ENCODE data around the gene RPAP3.

- RRBS: no CpG with 5 or more reads among the region's 2 CpGs
These were observed 40.9 kb upstream of the SLC38A2 start for GRCh38 chr12:46413382-46413985.

DNA sequence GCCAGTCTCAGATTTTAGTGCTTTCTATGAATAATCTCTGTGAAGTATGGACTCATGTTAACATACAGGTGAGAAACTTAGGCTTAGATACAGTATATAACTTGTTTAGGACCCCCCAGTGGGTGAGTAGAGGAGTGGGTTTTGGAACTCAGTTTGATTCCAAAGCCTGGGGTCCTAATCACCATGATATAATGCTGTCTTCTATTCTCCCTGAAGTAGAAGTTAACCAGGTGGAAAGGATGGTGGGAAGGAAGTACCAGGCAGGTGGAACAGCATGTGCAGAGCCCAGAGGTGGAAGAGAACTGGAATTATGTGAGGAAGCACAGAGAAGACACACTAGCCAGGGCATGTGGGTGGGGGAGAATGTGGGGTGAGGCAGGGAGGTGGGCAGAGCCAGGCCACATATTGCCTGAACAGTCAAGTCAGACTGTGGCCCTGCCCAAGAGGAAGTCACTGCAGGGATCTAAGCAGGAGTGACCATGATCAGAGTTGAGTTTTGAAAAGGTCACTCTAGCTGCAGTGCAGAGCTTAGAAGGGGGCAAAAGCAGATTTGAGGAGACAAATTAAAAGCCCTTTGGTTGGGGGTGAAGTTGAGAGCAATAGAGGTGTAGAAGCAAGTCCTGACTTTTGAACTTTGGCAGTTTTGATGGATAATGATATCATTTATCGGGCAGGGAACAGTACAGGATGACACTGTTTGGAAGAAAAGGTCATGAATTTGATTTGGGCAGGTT lies 114.0 kb upstream of the SLC38A2 start:
- RRBS: no CpG with 5 or more reads among the region's 1 CpG

GRCh38 chr12:46516158-46516959 lies 143.8 kb upstream of the SLC38A2 start:
- RRBS: no CpG with 5 or more reads among the region's 6 CpGs

- RRBS: no CpG with 5 or more reads among the region's 10 CpGs
These were observed 166.7 kb downstream of the SLC38A4 start for GRCh38 chr12:46658892-46659668.

DNA sequence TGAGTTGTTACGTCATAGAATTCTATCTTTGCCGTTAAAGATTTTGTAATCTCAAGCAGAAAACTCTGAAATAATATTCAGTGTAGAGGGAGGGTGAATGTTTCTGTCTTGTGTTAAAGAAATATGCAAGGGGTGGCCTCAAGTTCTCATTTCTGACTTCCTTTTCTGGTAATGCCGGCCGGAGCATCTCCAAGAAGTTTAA lies 165.1 kb downstream of the SLC38A4 start:
- RRBS: no CpG with 5 or more reads among the region's 4 CpGs

GRCh38 chr12:46702804-46703524 lies 122.8 kb downstream of the SLC38A4 start:
- RRBS: no CpG with 5 or more reads among the region's 9 CpGs

GRCh38 chr12:46806686-46807115 lies 19.1 kb downstream of the SLC38A4 start:
- RRBS: no CpG with 5 or more reads among the region's 6 CpGs

DNA sequence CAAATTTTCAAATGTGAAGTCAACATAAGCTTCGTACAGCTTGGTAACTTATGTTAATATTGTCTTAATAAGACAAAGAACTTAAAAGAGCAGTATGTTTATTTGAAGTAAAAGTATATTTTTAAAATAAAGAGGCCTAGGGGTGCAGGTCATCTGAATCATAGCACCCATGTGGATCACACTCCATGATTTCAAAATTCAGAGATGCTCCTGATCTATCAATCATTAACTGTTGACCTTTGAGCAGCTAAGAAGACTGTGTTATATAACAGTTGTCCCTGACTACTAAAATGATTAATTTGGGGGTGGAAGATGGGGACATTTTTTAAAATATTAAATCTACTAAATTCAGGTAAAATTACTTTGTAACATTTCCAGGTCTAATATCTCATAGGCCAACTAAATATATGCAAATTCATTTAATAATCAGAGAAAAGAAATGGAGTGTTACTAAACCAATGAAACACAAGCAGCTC lies 120.8 kb upstream of the PCED1B start:
- RRBS: no CpG with 5 or more reads among the region's 1 CpG

DNA sequence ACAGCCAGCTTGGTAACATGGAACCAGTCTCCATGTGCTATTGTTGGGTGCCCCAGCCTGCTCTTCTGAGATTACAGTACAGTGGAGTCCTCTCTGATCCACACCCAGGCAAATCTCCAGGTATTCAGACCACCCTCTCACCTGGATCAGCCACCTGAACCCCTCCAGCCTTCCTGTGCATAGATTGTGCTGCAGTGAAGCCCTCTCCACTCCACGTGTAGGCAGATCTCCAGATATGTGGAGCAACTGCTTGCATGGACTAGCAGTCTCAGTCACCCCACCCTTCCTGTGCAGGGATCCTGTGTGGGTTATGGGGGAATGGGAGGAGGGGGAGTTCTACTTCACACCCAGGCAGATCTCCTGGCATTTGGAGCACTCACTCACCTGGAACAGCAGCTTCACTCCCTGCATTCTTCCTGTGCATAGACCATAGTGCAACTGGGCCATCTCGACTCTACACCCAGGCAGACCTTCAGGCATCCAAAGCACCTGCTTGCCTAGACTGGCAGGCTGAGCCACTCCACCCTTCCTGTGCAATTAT lies 96.1 kb upstream of the PCED1B start:
- RRBS: no CpG with 5 or more reads among the region's 2 CpGs

- RRBS: no CpG with 5 or more reads among the region's 2 CpGs
These were observed 105.4 kb upstream of the AMIGO2 start for GRCh38 chr12:47185229-47185483.

GRCh38 chr12:47218319-47218739 lies 138.6 kb upstream of the AMIGO2 start:
- RRBS: no CpG with 5 or more reads among the region's 5 CpGs

- RRBS: no CpG with 5 or more reads among the region's 2 CpGs
These were observed 264.2 kb upstream of the AMIGO2 start for GRCh38 chr12:47343876-47344423.

DNA sequence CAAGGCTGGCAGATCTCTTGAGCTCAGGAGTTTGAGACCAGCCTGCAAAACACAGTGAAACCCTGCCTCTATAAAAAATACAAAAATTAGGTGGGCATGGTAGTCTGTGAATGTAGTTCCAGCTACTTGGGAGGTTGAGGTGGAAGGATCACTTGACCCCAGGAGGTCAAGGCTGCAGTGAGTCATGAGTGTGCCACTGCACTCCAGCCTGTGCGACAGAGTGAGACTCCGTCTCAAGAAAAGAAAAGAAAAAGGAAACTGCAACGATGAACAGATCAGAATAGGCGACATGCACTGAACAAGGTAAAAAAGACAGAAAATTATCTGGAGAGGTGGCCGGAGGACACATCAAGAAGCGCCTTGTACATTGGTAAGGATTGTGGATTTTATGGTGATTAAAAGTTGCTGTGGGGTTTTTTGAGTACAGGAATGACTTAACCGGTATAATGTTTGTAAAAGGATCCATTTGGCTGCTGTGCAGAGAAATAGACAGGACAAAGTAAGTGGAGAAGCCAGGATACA lies 273.8 kb upstream of the AMIGO2 start:
- RRBS: 97% methylated on average over 3 of the region's 7 CpGs

GRCh38 chr12:47705345-47706400 lies at the start of gene RPAP3:
Gene RPAP3 (minus strand): TSS chr12:47706030.
- RRBS: under 1% methylated on average over 25 of the region's 74 CpGs

- RRBS: no CpG with 5 or more reads among the region's 15 CpGs
These were observed 683 bp upstream of the RAPGEF3 start for GRCh38 chr12:47759419-47759707.

DNA sequence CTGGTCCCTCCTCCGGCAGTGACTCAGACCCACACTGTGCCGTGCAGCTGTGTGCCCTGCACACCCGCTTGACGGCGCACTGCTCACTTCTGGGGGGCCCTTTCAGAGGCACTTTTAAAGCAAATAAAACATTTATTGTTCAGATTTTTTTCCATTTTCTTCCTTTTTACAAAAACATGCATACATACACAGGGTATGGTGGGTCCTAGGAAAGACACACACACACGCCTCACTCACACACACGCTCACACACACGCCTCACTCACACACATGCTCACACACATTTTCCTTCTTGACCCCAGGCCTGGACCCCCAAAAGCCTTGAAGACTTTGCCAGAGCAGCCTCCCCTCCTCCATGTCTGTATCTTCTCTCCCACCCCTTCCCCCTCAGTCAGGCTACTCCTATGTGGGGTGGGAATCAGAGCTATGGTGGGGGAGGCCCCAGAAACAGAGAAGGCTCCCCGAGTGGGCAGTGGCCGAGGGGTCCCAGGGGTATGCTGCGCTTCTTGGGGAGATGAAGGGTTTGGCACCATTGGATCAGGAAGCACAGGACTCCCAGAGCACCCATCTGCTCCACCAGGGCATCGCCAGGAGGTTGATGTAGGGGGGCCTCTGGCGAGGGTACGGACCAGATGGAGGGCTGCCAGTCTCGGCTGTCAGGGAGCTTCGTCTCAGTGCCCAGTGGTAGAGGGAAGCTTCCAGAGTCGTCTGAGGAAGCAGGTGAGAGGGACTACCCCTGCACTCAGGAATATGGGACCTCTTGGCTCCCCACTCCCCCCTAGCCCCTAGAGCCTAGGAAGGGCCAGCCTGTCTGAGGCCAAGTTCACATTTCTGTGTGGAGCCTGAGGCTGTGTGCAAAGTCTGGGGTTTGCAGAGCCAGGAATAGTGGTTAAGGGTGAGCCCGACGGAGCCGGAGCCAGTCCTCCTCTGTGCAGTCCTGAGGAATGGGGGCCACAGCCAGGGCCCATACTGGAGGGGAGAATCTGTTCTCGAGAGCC lies 9.9 kb downstream of the SLC48A1 start:
- RRBS: no CpG with 5 or more reads among the region's 21 CpGs

DNA sequence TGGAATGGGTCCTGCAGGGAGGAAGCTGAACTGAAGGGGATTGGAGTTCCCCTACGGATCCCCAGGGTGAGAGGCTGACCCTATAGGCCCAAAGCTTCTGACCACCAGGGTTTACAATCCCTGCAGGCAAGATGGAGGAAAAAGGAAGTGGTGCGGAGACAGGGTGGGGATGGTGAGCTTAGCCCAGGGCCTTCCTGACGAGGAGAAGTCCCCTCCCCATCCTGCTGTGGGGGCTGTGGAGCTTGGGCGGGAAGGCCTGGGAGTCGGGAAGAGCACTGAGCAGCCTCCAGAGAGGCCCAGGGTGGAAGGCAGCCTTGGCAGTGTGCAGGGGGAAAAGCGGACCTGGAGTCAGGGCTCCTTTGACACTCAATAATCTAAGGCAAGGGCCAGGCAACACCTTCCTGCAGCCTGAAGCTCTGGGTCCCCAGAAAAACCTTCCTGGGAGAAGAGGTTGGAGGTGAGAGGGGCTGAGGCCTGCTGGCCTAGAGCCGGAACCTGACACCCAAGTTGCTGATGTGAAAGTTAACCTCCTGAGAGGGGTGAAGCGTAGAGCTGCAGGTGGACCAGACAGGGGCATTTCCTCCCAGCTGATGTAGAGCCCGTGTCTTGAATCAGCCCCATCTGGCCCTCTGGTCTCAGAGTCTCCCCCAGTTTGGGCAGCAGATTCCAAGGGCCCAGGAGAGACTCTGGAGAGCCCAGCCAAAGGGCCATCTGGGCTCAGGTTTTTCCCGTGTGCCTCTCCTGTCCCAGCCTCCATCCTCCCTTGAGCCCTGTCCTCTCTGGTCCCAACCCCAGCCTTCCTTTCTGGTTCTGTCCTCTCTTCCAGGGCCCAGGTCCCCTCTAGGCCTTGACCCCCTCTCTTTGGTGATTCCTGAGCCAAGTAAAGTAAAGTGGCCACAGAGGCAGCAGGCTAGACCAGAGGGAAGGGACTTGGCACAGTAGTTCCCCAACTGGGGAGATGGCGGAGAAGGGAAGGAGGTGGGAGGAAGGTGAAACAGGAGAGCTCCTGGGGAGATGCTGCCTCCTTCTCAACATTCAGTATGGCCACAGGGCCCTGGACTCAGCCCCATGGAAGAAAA lies 5.9 kb downstream of the HDAC7 start:
- RRBS: no CpG with 5 or more reads among the region's 11 CpGs

- RRBS: no CpG with 5 or more reads among the region's 13 CpGs
These were observed 12.7 kb upstream of the HDAC7 start for GRCh38 chr12:47832263-47832864.

- RRBS: no CpG with 5 or more reads among the region's 10 CpGs
These were observed 32.5 kb upstream of the HDAC7 start for GRCh38 chr12:47852146-47852759.

DNA sequence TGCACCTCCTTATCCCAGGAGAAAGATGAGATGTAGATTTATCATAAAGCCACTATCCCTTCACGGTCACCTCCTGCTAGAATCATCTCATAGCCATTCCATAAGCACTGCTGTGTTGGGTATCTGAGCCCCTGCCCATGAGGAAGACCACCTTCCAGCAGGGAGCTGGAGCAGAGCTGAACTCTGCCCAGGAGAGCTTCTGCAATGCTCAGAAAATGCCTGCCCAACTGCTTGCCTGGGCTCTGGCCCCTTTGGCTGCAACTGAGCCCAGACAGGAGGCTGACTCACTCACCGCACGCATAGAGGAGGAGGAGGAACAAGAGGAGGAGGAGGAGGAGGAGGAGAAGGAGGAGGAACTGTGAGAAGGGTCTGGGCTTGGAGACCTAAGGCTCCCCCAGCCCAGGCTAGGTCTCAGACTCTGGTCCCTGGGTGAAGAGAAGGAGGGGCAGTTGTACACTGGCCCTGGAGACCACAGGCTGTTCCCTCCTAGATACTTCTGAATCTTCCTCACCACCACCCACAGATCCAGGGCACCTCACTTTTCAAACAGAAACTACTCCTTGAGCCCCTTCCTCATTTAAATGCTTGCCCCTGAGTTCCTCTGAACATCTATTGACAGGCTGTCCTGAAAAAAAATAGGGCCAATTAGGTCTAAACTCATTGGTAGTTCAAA lies 875 bp downstream of the VDR start:
- RRBS: no CpG with 5 or more reads among the region's 3 CpGs

All from choroid plexus epithelial cell (primary cell).